Suprapubic skin (tissue), 4 donors: ENCODE measurements around a stretch of chr15.

GRCh38 chr15:96327926-96328897 is 2.3 kb upstream of the NR2F2 start:
- PRO-cap = no peak
- RAMPAGE, long total RNA, 4 experiments = no peak in any of the 4 experiments

- PRO-cap = no peak
- RAMPAGE, long total RNA, 4 experiments = no peak in any of the 4 experiments
These were observed 5.5 kb downstream of the NR2F2 start for GRCh38 chr15:96335847-96336630.

GRCh38 chr15:96336631-96336910 is 6.1 kb downstream of the NR2F2 start:
- PRO-cap = no peak
- RAMPAGE, long total RNA, 4 experiments = no peak in any of the 4 experiments

DNA sequence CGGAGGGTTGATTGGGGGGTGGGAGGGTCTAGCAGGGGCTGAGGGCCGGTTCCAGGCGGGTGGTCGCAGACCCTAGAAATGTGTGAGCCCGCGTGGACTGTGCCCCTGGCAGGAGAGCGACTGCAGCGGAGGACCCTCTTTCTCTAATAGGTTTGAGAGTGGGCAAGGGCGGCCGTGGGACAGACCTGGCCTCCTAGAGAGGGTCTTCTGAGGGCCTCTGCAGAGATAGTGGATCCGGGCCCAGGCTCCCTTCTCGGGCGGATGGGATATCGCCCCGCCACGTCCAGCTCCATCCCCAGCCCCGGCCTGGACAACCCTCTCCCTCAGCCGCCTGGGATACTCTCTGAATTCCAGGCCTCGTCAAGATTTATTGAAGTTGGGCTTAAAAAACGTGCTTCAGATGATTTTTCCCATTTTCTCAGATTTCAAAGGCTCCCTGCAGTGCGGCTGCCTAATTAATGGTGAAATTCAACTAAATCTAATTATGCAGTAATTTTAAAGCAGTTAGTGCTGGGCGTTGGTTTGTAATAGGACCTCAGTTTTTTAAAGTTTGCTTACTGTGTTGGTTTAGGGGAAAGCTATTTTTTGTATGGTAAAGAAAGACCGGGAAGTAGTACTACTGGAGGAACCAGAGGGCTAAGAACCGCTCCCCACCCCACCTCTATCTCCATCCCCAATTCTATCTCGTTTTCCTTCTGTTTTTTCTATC is 11.5 kb downstream of the NR2F2 start:
- PRO-cap = no peak
- RAMPAGE, long total RNA, 4 experiments = no peak in any of the 4 experiments

DNA sequence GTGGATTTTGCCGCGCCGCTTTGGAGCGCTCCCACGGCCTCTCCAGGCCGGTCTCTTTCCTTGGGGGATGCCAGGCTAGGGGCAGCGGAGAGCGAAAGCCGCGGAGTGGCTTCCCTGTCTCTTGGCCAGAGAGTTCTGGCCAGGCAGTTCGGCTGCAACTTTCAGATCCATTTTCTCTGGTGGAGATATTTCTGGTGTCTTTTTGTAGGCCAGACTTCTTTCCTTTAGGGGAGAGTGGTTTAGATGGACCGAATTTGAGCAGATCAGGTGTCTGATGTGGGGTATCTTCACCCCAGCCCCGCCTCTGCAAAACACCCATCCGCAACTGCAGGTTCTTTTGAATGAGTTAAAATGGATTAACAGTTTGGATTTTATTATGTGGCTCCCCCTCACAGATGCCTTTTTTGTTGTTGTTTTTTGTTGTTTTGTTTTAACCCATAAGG is 15.6 kb downstream of the NR2F2 start:
- PRO-cap = no peak
- RAMPAGE, long total RNA, 4 experiments = no peak in any of the 4 experiments

- PRO-cap = no peak
- RAMPAGE, long total RNA, 4 experiments = no peak in any of the 4 experiments
These were observed 26.3 kb downstream of the NR2F2 start for GRCh38 chr15:96356469-96357560.

DNA sequence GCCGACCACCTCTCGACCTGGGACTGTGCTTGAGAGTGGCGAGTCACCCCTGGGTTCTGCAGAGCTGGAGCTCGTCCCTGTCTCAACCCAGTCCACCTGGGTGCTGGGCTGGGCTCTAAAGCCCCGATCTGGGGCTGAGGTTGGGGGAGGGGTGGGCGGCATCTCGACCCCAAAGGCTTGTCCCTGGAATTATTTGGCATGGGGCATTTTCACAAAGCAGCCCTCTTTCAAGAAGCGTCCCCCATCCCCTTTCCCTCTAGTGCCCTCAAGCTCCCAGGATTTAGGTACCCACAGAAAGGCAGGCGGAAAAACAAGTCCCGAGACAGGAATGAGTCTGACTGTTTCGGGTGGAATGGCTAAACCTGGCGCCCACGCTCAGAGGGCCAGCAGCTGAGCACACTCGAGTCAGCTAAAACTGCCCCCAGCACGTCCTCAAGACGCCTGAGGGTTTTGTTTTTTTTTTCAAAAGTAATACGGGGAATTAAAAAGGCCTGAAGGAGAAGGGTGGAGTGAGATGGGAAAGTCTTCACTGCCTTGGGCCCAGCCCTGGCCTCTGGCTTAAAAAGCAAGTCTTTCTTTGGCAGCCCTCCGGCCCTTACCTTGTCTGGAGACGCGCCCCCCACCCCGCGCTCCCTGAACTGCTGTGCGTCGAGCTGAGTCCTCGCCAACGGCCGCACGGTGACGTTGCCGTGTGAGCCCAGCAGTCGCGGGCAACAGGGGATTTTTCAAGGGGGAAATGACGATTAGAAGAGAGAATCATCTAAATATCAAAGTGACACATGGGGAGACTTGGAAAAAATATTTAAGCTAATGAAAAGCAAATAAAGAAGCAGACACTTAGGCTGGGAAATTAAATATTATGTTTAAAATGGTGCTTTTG is 32.6 kb downstream of the NR2F2 start:
- PRO-cap = no peak
- RAMPAGE, long total RNA, 4 experiments = no peak in any of the 4 experiments

- PRO-cap = no peak
- RAMPAGE, long total RNA, 4 experiments = no peak in any of the 4 experiments
These were observed 559.5 kb downstream of the NR2F2 start for GRCh38 chr15:96889683-96890682.

DNA sequence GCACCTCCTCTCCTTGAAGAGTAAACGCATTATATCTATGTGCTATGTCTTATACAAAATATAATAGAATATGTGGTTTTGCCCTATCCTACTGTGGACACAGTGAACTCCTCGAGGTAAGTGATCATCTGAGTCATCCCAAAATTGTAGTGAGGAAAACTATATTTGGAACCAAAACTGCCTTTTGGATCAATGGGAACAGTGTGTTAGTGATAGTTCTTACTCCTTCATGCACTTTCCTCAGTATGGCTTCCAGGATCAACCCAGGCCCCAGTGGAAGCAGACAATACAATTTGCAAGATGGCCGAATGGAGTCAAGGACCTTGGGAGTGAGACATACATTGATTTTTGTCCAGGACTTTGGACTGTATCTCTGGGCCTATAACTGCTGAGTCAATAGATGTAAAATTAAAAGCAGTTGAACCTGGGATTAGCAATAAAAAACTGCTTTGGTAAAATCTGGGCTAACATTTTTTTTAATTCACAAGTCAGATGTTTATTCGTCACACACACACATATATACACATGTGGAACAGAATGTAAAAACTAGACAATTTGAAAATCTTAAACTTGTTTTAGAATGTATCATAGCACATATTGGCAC is 1.7 kb downstream of the ARRDC4 start:
- PRO-cap = no peak
- RAMPAGE, long total RNA, 4 experiments = no peak in any of the 4 experiments

DNA sequence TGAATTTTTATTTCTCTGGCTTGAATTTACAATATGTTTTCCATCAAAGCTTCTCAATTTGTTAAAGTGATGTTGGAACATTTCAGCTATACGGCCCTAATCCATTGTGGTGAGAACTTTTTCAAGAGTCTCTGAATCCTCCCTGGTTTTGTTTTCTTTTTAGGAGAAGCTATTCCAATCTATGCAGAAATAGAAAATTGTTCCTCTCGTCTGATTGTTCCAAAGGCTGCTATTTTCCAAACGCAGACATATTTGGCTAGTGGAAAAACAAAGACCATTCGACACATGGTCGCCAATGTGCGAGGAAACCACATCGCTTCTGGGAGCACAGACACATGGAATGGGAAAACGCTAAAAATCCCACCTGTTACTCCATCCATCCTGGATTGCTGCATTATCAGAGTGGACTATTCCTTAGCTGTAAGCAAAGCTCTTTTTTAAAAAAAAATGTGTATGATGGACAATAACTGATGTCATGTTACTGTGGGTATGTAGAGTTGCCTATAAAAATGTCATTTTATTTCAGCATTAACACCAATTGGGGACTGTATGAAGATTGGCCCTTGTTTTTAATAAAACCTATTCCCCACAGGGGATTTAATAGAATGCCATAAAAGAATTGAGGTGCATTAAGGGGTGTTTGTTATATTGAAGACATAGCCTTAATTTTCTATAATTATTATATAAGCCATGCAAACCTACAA is 8.6 kb downstream of the ARRDC4 start:
- PRO-cap = no peak
- RAMPAGE, long total RNA, 4 experiments = start-site peak on the plus strand in 1 of 4 experiments, centred at position 293 of the sequence, 24 reads per replicate

DNA sequence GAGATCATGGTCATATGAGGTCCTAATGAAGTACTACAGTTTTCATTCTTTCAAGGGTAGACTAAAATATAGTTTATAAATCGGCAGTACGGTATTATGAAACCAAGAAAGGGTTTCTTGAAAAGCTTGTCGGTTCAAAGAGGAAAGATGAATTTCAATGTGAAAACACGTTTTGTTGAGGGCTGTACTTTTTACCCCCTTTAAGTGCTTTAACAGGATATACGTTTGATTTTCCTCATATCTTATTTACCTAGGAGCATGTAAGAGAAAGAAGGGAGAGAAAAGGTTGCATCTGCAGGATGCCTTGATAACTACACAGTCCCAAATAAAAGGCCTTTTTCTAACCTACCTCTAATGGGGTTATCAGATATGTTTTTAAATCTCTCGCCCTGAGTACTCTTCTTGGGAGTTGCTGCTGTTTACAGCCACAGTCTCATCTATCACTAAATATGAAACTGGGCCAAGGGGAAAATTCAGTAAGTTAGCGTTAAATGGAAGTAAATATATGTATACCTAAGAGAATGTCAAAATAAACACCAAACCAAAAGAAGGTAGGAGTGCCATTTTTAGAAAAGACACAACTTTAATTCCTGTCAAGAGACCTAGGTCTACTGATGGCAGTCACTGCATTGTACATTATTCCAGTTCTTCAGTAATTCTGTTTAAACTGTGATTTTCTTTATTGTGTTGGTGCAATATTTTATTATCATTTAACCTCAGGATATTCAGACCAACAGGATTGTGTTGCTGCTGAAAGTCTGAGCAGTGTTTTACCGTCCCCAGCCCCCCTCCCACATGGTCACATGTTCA is 11.4 kb downstream of the ARRDC4 start:
- PRO-cap = no peak
- RAMPAGE, long total RNA, 4 experiments = no peak in any of the 4 experiments

GRCh38 chr15:98000088-98000463 is 39.6 kb downstream of the ARRDC4 start:
- PRO-cap = no peak
- RAMPAGE, long total RNA, 4 experiments = no peak in any of the 4 experiments

- PRO-cap = no peak
- RAMPAGE, long total RNA, 4 experiments = start-site peak on the minus strand in 1 of 4 experiments, at chr15:98420957-98420990 at its widest, 7 reads per replicate
These were observed 227.5 kb upstream of the IGF1R start for GRCh38 chr15:98420768-98421233.

GRCh38 chr15:98546952-98547494 is 101.3 kb upstream of the IGF1R start:
- PRO-cap = no peak
- RAMPAGE, long total RNA, 4 experiments = no peak in any of the 4 experiments

DNA sequence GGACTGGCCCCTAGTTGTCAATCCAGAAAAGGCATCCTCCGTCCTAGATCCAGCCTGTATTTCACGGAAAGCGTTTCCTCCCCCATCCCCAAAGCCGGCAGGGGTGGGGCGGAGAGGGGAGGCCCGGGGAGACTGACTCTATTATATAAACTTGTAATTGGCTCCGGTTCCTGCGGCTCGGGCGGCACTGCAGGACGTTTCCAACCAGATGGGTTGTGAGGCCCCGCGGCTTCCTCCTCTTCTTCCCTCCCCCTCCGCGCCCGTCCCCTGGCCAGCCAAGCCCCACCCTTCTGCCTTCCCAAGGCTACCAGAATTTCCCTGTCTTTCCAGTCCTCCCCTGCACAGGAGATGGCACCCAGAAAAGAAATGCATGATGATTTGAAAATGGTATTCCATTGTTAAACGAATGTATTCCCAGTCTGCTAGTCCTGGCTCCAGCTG is 99.7 kb upstream of the IGF1R start:
- PRO-cap = no peak
- RAMPAGE, long total RNA, 4 experiments = no peak in any of the 4 experiments

GRCh38 chr15:98662298-98663434 is 14.3 kb downstream of the IGF1R start:
- PRO-cap = no peak
- RAMPAGE, long total RNA, 4 experiments = no peak in any of the 4 experiments

GRCh38 chr15:98674354-98674865 is 26.1 kb downstream of the IGF1R start:
- PRO-cap = no peak
- RAMPAGE, long total RNA, 4 experiments = no peak in any of the 4 experiments

DNA sequence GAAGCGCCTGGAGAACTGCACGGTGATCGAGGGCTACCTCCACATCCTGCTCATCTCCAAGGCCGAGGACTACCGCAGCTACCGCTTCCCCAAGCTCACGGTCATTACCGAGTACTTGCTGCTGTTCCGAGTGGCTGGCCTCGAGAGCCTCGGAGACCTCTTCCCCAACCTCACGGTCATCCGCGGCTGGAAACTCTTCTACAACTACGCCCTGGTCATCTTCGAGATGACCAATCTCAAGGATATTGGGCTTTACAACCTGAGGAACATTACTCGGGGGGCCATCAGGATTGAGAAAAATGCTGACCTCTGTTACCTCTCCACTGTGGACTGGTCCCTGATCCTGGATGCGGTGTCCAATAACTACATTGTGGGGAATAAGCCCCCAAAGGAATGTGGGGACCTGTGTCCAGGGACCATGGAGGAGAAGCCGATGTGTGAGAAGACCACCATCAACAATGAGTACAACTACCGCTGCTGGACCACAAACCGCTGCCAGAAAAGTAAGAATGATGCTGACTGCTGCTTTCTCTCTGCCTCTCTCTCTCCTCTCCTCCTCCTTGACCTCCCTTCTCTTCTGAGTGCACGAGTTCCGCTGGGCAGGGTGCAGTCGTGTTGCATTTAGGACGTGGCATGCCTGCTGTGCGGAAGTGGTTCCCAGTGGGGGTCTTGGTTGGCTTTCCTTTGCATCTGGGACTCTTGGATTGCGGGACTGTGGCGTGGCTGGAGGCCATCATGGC is 59.4 kb downstream of the IGF1R start:
- PRO-cap = no peak
- RAMPAGE, long total RNA, 4 experiments = no peak in any of the 4 experiments

- PRO-cap = no peak
- RAMPAGE, long total RNA, 4 experiments = no peak in any of the 4 experiments
These were observed 75.6 kb downstream of the IGF1R start for GRCh38 chr15:98724025-98724288.

GRCh38 chr15:98778919-98779345 is 130.6 kb downstream of the IGF1R start:
- PRO-cap = no peak
- RAMPAGE, long total RNA, 4 experiments = no peak in any of the 4 experiments